ENCODE measurements around a stretch of chr6.

GRCh38 chr6:108668018-108668366 is 107.3 kb downstream of the FOXO3 start:
- PRO-cap, result no peak
- RRBS, result no CpG with 5 or more reads among the region's 6 CpGs

- PRO-cap, result no peak
- RRBS, result no CpG with 5 or more reads among the region's 6 CpGs
Observed at GRCh38 chr6:108673157-108673373, 112.3 kb downstream of the FOXO3 start.

- PRO-cap, result no peak
- RRBS, result no CpG with 5 or more reads among the region's 15 CpGs
Observed at GRCh38 chr6:108680141-108680969, 119.6 kb downstream of the FOXO3 start.

DNA sequence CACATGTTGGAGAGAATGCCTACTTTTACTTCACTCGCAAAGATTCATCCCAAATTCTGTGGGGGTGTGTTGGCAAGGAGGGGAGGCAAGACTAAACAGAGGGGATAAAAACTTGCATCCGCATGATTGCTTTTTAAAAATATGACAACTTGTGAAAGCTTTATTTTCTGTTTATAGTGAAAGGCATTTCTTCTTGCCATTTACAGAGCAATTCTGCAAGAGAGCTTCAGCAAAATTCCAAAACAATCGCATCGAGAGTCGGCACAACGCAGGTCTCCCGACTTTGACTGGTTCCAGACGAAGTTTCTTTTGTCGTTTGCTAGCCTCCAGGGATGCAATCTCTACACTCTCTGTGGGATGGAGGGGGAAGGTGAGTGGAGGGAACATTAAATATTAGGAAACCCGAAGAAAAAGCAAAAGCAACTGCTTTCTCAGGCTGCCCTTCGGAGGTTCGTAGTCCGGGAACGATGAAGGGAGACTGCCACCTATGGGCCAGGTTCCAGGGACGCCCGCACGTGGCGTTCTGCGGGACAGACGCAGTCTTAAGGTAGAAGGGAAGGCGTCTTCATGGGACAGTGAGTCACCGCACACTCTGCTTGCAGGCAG is 66.1 kb upstream of the ARMC2 start:
- PRO-cap, result no peak
- RRBS, result no CpG with 5 or more reads among the region's 22 CpGs

DNA sequence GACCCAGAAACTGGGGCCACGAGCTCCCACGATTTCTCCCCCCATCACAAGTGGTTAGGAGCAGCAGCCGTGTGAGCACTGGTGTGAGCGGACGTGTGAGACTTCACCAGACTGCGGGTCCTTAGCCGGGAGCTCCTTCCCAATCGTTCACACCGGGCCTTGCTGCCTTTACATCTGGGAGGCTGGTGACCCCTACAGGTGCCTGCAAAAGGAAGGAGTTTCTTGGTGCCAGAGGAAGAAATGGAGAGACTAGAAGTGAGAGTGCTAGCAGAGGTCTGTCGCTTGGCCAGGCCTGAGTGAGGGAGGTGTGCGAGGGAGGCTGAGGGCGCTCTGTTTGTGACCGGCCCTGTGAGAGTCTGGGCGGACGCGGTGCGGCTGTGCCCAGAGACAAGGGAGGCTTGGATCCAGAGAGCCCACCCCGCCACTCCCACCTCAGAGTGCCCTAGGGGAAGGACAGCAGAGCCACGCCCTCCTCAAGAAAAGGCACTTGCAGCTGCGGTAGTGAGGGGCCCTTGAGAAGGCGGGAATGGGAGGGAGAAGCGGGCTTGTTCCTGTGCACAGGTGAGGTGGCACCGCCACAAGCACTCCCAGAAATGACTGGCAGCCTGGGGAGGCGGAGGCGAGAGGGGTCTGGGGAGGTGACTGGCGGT is 10.0 kb upstream of the ARMC2 start:
- PRO-cap, result no peak
- RRBS, result no CpG with 5 or more reads among the region's 26 CpGs

DNA sequence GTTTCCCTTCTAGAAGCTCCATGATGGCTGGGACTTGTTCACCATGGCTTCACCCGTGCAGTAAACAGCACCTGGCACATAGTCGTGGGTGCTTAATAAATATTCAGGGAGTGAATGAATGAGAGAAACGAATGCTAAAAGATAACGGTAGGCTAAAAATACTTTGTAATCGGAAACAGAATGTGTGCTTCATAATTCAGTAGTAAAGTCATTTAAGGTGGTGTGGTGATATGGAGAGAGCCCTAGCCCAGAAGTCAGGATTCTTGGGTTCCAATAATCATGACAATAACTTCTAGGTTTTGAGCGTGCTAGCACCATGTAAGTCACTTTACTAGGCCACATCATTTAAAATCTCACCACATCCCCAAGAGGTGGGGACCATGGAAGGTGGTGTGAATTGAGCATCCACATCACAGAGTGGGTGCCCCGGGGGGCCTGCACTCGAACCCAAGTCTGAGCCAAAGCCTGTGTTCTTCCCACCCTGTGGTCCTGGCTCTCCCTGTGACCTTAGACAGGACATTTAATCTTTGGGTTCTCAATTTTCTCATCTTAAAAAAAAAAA is 26.1 kb downstream of the ARMC2 start:
- PRO-cap, result no peak
- RRBS, result no CpG with 5 or more reads among the region's 8 CpGs

DNA sequence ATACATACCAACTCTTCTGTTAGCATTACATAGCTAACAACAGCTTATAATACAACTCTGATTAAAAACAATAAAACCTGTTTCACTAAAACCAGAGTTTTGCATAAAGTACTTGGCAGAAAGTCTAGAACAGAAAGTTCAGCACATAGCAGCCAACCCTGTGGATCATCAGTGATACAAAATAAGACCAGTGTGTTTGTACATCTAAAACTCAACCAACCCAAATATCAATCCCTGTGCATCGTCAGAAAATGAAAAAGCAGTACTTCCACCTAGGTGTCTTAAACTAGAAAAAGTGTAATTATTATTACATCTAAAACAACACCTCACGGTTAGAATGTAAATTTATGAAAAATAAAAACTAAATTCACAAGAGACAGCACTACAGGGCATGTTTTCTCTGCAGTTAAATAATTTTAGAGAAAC is 92.2 kb downstream of the SESN1 start:
- PRO-cap, result no peak
- RRBS, result no CpG with 5 or more reads among the region's 2 CpGs

GRCh38 chr6:109010657-109011223 is 83.9 kb downstream of the SESN1 start:
- PRO-cap, result no peak
- RRBS, result no CpG with 5 or more reads among the region's 2 CpGs

GRCh38 chr6:109087789-109088453 is 6.7 kb downstream of the SESN1 start:
- PRO-cap, result no peak
- RRBS, result no CpG with 5 or more reads among the region's 5 CpGs

DNA sequence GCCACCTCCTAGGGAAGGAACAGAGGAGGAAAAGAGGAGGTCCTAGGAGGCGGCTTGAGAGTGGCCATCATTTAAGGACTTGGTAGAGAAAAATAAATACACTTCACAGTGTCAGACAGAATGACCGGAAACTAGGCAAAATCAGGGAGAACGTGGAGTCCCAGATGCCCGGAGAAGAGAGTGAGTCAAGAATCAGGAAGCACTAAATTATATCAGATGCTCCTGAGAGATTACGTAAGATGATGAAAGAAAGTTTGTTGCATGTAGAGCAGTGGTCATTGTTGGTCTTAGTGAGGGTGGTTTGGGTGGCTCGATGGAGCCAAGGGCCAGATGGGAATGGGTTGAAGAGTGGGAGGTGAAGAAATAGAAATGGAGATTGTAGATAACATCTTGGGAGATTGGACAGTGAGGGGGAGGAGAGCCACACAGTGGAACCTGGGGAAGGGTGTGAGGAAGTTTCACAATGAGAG is 142.3 kb downstream of the CEP57L1 start:
- PRO-cap, result no peak
- RRBS, result 96% methylated on average over 2 of the region's 6 CpGs

DNA sequence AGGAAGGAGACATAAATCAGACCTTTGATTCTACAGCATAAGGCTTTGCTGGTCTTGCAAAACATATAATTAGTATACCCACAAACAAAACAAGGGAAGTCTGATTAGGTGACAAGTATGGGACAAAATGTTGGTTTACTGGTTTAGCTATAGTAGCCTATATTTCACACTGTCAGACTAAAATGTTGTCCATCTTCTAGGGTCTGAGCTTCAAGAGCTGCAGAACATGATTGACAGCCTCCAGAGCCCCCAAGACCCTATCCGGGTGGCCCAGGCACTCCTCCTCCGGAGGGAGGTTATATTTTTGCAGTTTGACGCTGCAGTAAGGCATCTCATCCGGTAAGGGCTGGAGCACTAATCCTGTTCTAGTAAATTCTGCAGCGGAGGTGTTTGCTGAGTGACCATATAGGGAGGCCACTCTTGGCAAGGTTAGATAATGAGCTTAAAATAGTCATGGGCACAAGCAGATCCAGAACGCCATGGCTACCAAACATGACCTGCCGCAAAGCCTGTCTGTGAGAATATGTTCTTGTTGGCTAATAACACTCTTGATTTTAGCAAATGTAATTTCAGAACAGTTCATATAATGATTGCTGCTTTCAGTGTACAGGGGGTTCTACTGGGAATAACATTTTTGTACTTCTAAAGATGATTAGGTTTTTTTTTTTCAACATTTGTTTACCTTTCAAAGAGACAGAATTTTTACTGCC is 82.1 kb downstream of the CD164 start:
- PRO-cap, result no peak
- RRBS, result 88% methylated on average over 2 of the region's 7 CpGs

DNA sequence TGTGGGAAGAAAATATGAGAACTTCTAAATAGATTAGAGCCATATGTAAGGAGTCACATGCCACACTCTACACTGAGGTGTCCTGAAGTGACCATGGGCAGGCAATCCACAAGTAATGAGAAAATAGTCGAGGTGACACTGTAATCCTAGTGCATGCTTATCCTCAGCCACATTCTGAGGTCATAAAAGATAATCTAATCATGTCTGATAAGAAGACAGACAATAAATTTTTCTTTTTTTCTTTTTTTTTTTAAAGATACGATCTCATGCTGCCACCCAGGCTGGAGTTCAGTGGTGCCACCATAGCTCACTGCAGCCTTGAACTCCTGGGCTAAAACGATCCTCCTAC is 62.2 kb downstream of the CD164 start:
- PRO-cap, result no peak
- RRBS, result no CpG with 5 or more reads among the region's 3 CpGs

DNA sequence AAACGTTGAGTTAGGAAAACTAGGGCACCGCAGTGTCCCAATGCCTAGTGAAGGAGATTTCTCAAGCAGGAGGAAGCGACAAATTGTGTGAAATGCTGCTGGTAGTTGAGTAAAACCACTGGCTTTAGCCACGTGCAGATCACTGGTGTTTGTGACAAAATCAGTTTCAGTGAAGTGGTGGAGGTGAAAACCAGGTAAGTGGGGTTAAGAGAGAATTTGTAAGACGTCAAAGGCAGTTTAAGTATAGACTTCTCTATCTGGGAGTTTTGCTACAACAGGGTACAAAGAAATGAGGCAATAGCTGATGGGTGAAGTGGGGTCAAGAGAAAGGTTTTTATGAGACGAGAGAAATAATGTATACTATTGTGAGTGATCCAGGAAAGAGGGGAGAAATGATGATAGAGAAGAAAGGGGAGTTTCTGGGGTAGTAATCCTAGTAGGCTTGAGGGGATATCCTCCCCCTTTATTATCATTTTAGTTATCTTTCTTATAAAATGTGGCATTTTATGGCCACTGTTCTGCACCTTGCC is 56.6 kb downstream of the CD164 start:
- PRO-cap, result no peak
- RRBS, result no CpG with 5 or more reads among the region's 6 CpGs

DNA sequence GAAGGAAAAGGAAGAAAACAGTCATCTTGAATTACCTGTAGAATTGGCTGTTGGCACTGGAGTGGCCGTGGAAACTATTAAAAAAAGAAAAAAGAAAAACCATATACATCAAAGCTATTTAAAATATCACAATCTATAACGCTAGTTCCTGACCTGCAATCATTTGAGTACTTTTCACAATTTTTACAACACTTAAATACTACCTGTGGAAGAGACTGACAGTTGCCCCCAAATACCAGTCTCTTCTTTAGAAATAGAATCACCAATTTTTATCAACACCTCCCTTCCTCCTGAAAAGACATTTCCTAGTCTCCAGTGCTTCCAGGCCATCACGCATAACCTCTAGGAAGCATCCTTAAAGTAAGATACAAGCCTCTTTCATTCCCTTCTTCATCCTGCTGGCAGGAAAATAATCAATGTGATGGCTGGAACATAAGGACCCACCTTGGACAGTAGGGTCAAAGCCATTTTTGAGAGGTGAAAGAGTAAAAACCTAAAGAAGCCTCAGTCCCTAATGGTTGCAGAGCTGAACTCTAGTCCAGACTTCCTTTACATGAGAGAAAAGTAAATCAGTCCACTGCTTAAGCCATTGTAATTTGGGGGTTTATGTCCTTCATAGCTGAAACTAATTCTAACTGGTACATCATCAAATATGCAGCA is 6.1 kb downstream of the CD164 start:
- PRO-cap, result no peak
- RRBS, result no CpG with 5 or more reads among the region's 3 CpGs

- PRO-cap, result no peak
- RRBS, result no CpG with 5 or more reads among the region's 3 CpGs
Observed at GRCh38 chr6:109378259-109378706, 4.0 kb downstream of the CD164 start.

GRCh38 chr6:109447082-109447957 is 6.8 kb downstream of the SMPD2 start:
- PRO-cap, result no peak
- RRBS, result 92% methylated on average over 7 of the region's 16 CpGs

DNA sequence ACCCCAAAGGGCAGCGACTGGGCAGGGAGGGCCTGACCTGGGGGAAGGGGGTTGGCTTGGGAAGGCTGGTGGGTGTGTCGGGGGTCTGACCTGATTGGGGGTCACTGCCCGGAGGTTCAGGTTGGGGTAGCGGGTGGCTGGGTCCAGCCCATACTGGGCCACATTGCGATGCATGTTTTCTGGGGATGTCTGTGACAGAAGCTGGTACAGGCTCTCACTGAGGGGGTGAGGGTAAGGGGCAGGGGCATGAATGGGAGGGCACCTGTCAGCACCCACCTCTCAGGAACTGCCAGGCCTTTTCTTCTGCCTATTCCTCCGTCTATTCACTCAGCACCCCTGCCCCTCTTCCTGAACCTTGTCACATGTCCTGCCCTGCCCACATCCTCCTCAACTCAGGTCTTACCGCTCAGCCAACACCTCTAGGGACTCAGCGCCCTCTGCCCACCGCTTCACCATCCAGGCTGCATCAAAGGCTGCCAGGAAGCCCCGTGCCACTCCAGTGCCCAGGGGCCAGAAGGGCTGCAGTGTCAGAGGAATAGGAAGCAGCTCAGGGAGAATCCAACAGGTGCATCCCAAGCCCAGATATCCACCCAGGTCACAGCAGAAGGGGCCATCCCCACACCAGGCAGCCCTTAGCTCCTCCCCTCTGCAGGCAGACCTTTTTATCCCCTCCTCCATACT is 5.9 kb downstream of the MICAL1 start:
- PRO-cap, result no peak
- RRBS, result no CpG with 5 or more reads among the region's 10 CpGs

DNA sequence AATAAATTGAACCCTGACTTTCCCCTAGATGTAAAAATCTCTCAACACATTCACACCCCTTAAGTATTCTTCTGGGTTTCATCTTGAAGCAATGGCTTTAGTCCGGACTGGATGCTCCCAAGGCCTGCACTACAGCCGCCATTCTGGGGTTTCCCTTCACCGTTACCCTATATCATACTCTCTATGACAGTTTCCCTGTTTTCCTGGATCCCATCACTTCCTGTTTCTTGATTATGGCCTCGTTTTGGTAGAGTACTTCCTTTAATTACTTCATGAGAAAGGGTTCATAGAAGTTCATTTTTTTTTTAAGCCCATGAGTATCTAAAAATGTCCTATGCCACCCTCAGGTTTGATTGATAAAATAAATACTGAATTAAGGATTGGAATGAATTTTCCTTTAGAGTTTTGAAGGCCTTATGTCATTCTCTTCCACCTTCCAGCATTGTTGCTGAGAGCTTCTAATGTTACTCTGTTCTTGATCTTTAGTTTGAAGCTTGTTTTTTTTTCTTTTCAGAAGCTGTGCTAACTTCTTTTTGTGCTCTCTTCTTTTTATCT is 11.8 kb downstream of the FIG4 start:
- PRO-cap, result no peak
- RRBS, result no CpG with 5 or more reads among the region's 4 CpGs

DNA sequence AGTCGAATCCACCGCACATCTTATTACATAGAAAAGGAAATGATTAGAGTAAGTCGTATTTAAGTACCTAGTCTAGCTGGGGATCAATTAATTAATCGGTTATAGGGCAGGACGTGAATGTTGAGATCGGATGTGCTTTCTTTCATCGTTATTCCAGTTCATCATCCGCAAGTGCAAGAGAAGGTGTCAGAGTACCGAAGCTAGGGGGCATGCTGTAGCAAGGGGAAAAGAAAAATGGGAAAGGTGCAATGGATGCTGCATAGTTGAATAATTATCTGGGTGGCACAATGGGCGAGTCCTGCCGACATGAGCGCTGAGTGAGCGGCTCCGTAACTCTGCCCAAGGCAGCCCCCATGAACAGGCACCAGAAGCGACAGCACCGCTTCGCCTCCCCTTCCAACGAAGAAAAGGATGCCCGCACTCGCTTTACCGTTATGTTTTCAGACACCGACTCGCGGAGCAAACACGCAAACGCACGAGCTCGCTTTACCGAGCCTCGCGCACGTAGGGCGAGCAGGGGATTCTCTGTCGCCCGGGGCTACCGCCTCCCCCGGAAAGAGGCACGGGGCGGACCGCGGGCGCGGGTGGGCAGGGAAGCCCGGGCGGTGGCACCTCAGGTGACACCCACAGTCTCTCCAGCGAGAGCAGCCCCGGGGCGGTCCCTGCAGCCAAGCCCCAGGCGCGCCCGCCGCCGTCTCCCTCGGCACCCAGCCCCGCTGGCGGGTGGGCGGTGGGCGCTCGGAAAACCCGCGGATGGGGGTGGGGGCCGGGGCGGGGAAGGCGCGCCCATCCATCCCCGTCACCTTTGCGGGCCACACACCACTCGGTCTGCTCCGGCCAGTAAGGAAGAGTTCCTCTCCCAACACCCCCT is 704 bp downstream of the WASF1 start:
- PRO-cap, result bidirectional peak, plus-strand start at position 822 of the sequence, minus-strand start at position 718 of the sequence
- RRBS, result 2% methylated on average over 26 of the region's 69 CpGs

DNA sequence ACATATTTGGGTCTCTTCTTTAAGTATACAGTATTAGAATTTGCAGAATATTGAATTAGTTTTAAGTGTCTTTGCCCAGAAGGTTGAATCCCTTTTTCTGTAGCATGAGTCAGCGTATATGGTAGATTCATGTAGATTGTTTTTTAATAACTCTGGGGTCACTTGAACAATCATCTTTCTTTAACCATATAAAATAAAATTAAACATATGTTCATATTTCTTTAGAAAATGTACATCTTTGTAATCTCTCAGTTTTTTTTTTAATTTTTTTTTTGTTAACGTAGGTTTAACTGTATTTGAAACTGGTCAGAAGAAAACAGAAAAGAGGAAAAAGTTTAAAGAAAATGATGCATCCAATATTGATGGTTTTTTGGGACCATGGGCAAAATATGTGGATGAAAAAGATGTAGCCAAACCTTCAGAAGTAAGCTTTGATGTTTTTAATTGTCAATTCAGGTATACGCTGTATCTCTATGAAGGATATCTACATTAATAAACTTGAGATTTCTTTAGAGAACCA is 28.6 kb downstream of the CDC40 start:
- PRO-cap, result no peak
- RRBS, result no CpG with 5 or more reads among the region's 3 CpGs